ENCODE measurements around a stretch of chr12.

GRCh38 chr12:14997781-14998158 is 24.9 kb downstream of the PDE6H start:
- RRBS, result no CpG with 5 or more reads among the region's 2 CpGs
CAGE:
- cytosol, long polyA plus RNA, result no peak
- long polyA plus RNA, result no peak
- nucleus, long polyA plus RNA, result no peak

GRCh38 chr12:15164836-15165348 is 56.3 kb downstream of the RERG start:
- RRBS, result no CpG with 5 or more reads among the region's 7 CpGs
CAGE:
- cytosol, long polyA plus RNA, result no peak
- long polyA plus RNA, result no peak
- nucleus, long polyA plus RNA, result no peak

GRCh38 chr12:15207011-15207328 is 14.2 kb downstream of the RERG start:
- RRBS, result no CpG with 5 or more reads among the region's 4 CpGs
CAGE:
- cytosol, long polyA plus RNA, result no peak
- long polyA plus RNA, result no peak
- nucleus, long polyA plus RNA, result no peak

DNA sequence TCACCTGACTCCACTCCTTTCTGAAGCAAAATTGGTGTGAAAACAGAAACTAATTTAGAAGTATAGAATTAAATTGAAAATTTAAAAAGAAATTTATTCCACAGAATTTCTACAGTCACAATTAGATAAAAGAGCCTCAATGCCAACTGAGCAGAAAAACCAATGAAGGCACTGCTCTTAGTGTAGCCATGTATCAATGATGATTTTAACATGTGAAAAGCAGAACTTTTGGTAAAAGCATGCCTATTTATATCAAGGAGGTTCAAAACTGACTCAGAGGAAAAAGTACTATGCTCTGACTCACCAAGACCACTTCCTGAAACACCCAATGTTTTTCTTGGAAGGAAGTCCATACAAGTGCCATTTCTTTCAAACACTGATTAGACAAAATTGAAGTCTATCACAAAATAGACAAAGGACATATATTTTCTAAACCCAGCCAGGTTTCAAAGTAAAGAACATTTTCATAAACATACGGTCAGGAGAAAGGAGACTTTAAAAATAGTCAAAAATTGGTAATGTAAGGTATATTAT is 88.7 kb downstream of the EPS8 start:
- RRBS, result no CpG with 5 or more reads among the region's 1 CpG
CAGE:
- cytosol, long polyA plus RNA, result no peak
- long polyA plus RNA, result no peak
- nucleus, long polyA plus RNA, result no peak

- RRBS, result no CpG with 5 or more reads among the region's 4 CpGs
CAGE:
- cytosol, long polyA plus RNA, result no peak
- long polyA plus RNA, result no peak
- nucleus, long polyA plus RNA, result no peak
Observed at GRCh38 chr12:15787668-15788148, 1.5 kb downstream of the EPS8 start.

DNA sequence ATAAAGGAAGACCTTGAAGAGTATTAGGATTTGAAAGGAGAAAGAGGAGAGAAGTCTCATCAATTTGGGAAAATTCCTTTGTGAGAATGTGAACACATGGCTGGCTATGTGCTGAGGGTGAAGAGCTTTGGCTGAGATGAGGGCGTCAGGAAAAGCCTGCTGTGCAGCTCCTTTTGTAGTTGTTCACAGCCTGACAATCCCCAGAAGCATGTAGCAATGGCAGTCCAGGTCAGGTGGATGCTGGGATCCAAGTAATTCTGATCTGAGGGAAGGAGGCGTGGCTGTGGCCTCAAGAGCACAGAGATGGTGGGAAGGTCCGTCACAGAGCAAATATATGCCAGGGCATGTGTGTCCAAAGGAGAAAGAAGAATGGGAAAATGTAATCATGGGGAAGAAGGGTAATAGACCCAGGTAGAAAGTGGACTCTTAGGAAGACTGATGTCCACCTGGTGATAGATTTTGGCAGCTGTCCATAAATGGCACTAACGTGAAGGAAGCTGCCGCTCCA is 13.7 kb downstream of the MGST1 start:
- RRBS, result no CpG with 5 or more reads among the region's 5 CpGs
CAGE:
- cytosol, long polyA plus RNA, result no peak
- long polyA plus RNA, result no peak
- nucleus, long polyA plus RNA, result no peak

DNA sequence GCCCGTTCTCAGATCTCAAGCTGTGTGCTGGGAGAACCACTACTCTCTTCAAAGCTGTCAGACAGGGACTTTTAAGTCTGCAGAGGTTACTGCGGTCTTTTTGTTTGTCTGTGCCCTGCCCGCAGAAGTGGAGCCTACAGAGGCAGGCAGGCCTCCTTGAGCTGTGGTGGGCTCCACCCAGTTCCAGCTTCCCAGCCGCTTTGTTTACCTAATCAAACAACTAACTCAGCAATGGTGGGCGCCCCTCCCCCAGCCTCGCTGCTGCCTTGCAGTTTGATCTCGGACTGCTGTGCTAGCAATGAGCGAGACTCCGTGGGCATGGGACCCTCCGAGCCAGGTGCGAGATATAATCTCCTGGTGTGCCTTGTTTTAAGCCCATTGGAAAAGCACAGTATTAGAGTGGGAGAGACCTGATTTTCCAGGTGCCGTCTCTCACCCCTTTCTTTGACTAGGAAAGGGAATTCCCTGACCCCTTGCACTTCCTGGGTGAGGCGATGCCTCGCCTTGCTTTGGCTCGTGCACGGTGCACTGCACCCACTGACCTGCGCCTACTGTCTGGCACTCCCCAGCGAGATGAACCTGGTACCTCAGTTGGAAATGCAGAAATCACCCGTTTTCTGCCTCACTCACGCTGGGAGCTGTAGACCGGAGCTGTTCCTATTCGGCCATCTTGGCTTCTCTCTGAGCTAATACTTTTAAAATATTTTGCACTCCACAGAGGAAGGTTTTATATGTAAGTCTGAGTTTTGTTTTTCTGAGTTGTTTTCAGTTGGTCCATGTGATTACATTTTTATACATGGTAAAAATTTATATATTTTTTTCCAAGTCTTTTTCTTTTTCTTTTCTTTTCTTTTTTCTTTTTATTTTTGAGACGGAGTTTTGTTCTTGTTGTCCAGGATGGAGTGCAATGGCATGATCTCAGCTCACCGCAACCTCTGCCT is 35.4 kb downstream of the MGST1 start:
- RRBS, result no CpG with 5 or more reads among the region's 24 CpGs
CAGE:
- cytosol, long polyA plus RNA, result no peak
- long polyA plus RNA, result no peak
- nucleus, long polyA plus RNA, result no peak

DNA sequence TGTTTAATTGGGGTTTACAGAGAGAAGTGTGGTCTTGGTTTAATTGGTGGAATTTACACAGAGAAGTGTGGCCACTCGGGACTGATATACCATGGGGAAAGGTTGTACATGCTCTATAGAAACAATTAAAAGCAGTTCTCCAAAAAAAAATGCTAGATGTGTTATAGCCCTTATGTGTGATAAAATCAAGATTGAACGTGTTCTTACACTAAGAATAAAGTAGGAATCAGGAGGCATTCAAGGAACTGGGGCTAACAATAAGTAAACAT is 680.3 kb downstream of the RERGL start:
- RRBS, result no CpG with 5 or more reads among the region's 2 CpGs
CAGE:
- cytosol, long polyA plus RNA, result no peak
- long polyA plus RNA, result no peak
- nucleus, long polyA plus RNA, result no peak

GRCh38 chr12:18261712-18262306 is 491 bp downstream of the PIK3C2G start:
- RRBS, result no CpG with 5 or more reads among the region's 5 CpGs
CAGE:
- cytosol, long polyA plus RNA, result no peak
- long polyA plus RNA, result no peak
- nucleus, long polyA plus RNA, result no peak

- RRBS, result 2% methylated on average over 11 of the region's 46 CpGs
CAGE:
- cytosol, long polyA plus RNA, result no peak
- long polyA plus RNA, result no peak
- nucleus, long polyA plus RNA, result no peak
Observed at GRCh38 chr12:19130442-19131537, 1.3 kb downstream of the PLEKHA5 start.

- RRBS, result no CpG with 5 or more reads among the region's 3 CpGs
CAGE:
- cytosol, long polyA plus RNA, result no peak
- long polyA plus RNA, result no peak
- nucleus, long polyA plus RNA, result no peak
Observed at GRCh38 chr12:19146775-19147547, 17.4 kb downstream of the PLEKHA5 start.

DNA sequence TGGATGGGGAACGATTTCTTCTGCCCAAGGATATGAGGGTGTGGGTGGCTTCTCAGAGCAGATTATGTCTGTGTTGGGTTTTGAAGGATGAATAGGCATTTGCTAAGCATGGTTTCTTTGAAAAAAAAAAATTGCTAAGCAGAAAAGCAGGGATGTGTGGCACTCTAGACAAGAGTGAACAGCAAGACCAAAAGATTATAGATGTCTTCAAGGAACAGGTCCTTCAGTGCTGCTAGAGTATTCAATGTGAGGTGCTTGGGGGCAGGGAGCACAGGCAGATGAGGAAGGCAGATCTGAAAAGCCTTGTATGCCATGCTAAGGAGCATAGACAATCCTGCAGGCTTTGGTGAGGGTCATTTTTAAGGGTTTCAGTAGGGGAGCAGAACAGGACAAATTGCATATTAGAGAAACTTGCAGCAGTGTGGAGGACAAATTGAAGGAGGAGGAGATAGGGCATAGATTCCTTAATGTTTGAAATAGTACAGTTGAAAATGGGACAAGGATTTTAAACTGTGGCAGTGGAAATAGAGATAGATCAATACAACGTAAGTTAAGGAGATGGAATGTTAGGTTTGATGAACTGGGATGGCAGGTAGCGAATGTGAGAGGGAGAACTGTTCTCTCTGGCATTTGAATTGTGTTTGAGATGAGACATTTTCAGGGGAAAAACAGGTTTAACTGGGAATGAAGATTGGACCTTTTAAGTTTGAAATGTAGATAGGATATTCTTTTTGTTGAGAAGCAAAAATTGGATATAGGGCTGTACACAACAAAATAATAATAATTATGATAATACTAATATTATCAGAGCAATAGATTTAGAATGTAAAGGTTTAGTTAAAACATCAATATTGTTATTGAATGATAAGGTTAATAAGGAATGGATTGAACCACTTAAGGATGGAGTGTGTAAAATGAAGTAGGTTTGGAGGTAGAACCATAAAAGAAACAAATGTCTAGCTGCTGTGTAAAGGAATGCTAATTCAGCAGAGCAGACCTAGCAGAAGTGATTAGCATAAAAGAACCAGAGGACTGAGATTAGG is 84.0 kb downstream of the PLEKHA5 start:
- RRBS, result no CpG with 5 or more reads among the region's 3 CpGs
CAGE:
- cytosol, long polyA plus RNA, result no peak
- long polyA plus RNA, result no peak
- nucleus, long polyA plus RNA, result no peak

GRCh38 chr12:19412840-19413391 is 26.4 kb upstream of the AEBP2 start:
- RRBS, result 98% methylated on average over 11 of the region's 23 CpGs
CAGE:
- cytosol, long polyA plus RNA, result no peak
- long polyA plus RNA, result no peak
- nucleus, long polyA plus RNA, result no peak

- RRBS, result no CpG with 5 or more reads among the region's 5 CpGs
CAGE:
- cytosol, long polyA plus RNA, result no peak
- long polyA plus RNA, result no peak
- nucleus, long polyA plus RNA, result no peak
Observed at GRCh38 chr12:19526767-19527448, 87.6 kb downstream of the AEBP2 start.

DNA sequence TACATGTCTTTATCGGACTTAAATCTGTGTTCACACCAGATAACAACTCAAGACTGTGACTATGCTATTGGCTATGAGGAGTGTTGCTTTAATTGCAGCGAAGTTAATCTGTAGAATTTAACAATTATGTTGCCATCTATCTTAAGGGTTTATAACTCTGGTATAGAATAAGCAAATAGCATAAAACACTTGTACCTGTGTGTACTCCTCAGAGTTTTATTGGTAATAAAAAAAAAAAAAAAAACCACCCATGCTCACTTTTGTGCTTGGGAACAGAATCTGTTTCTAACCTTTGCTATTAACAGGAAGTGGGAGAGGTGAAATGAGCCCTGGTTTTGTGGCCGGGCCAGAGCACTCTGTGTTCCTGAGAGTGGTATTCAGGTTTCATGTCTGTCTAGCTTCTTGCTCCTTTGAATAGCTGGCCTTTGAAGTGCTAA is 53.1 kb downstream of the PDE3A start:
- RRBS, result no CpG with 5 or more reads among the region's 3 CpGs
CAGE:
- cytosol, long polyA plus RNA, result no peak
- long polyA plus RNA, result no peak
- nucleus, long polyA plus RNA, result no peak

GRCh38 chr12:21214203-21215175 is 83.5 kb downstream of the SLCO1B1 start:
- RRBS, result no CpG with 5 or more reads among the region's 40 CpGs
CAGE:
- cytosol, long polyA plus RNA, result no peak
- long polyA plus RNA, result no peak
- nucleus, long polyA plus RNA, result no peak

- RRBS, result no CpG with 5 or more reads among the region's 30 CpGs
CAGE:
- cytosol, long polyA plus RNA, result no peak
- long polyA plus RNA, result no peak
- nucleus, long polyA plus RNA, result no peak
Observed at GRCh38 chr12:21418932-21419784, 18.3 kb upstream of the PYROXD1 start.

- RRBS, result no CpG with 5 or more reads among the region's 2 CpGs
CAGE:
- cytosol, long polyA plus RNA, result no peak
- long polyA plus RNA, result no peak
- nucleus, long polyA plus RNA, result no peak
Observed at GRCh38 chr12:21509897-21510311, 8.3 kb downstream of the GOLT1B start.

- RRBS, result 3% methylated on average over 29 of the region's 65 CpGs
CAGE:
- cytosol, long polyA plus RNA, result no peak
- long polyA plus RNA, result no peak
- nucleus, long polyA plus RNA, result no peak
Observed at GRCh38 chr12:21527202-21528330, 1.5 kb downstream of the SPX start.

- RRBS, result no CpG with 5 or more reads among the region's 2 CpGs
CAGE:
- cytosol, long polyA plus RNA, result no peak
- long polyA plus RNA, result no peak
- nucleus, long polyA plus RNA, result no peak
Observed at GRCh38 chr12:21602649-21603195, 1.9 kb downstream of the GYS2 start.